Osteocyte (in vitro differentiated cells): ENCODE data around the genes SCEL and GPC6.

- PRO-cap = no peak
These were observed 53.7 kb downstream of the KCTD12 start for GRCh38 chr13:76832404-76832929.

DNA sequence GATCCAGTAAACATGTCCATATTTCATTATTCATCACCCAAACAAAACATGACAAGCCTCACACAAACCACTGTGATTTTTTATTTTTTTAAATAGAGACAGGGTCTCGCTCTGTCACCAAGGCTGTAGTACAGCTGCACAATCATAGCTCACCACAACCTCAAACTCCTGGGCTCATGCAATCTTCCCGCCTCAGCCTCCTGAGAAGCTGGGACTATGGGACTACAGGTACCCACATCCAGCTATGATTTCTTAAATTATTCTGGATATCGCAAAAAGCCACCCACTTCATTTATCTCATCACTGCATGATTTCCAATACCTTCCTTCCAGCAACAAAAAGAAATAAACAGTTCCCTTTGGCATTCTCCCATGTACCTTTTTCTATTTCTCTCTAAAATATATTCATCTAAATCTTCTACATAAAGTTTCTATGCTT lies 6.3 kb downstream of the FBXL3 start:
- PRO-cap = no peak

DNA sequence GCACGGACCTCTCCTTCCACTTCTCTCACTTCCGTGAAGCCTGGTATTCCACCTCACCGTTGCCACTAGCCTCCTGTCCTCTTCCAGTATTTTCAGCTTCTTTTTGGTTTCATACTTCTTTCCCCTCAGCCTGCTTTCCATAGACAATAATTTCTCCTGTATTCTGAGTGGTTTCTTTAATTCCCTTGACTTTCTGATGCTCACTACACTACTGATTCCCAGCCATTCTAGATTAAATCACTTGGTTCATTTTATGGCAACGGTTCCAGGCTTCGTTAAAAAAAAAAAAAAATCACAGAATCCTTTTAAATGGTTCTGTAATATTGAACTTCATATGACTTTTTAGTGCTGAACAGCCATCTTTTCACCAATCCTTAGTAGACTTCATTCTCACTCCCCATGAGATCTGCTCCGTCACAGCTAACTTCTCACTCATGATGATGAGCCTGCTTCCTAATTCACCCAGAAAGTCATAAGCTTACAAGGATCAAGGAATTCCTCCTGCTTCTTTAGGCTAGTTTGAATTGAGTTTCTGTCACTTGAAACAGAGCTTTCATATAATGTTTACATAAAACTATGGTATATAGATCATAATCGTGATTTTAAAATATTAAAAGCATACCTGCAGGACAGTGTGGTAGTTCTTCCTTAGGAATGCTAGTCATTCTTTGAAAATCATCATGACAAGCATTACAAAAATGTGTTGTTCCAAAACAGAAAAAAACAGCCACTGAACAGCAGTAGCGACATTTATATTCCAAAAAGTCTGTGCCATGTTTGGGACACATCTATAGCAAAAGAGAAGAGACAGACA lies 23.6 kb upstream of the FBXL3 start:
- PRO-cap = no peak

GRCh38 chr13:77250940-77251605 lies 75.8 kb downstream of the MYCBP2 start:
- PRO-cap = no peak

DNA sequence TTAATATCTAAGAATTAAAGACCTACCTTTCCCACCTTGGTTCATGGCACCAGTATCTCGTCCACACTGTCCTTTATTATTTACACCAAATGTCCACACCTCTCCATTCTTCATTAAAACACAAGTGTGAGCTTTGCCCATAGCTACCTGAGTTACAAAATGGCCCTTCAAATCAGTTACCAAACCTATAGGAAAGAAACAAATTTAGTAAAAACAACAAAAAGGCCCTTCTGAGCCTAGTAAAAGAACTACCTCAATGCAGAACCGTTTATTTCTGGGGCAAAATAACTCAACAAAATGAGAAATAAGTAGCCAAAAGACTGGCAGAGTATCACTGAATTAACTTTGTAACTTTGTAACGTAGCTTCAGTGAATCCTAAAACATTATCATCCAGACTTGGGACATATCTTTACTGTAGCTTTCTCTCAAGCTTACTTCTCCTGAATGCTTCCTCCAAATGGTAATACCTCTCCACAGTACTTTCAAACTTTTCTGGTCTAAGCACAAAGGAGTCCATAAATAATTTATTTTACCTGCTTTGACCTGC lies 69.2 kb downstream of the MYCBP2 start:
- PRO-cap = no peak

GRCh38 chr13:77323716-77324763 lies 2.9 kb downstream of the MYCBP2 start:
- PRO-cap = no peak

- PRO-cap = no peak
These were observed at the start of gene SCEL for GRCh38 chr13:77535488-77535878. Gene SCEL, plus strand, starts transcription at chr13:77535706.

DNA sequence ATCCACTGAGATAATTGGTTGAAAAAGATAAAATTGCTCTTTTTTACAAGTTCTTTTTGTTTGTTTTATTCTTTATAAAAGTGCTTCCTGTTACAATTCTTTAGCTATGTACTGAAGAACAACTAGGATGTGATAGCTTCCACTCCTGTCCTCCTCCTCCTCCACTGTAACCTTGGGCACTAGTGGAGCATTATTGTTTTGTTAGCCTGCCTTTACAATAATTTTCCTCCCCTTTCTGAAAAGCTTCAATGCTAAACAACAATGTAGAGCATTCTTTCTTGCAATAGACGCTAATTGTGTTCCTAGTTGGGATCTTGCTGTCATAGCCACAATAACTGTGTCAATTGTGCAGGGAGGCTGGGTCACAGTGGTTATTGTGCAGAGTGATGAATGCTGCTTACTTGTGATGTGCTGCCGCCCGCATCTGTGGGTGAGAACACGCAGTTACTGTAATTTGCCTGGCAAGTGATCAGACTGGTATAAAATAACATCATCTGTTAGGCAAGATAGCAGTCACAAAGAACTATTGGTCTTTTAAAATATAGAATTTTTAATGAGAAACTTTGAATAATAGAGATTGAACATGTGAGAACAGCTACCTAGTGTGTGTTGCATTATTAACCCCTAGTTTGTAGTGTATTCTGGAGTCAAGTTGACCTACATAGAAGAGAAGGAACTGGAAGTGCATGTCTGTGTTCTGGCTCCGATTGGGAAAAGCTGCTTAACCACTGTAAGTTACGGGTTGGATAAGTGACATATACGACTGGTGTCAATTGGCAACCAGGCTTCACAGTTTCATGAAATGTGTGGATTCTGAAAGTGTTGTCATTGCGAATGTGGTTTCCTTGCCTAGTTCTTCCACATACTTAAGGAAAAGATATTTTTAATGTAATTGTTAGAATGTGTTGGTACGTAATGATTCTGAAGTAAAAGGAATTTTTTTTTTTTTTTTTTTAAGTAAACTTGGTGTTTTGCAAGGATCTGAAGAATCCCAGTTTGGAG lies 43.5 kb downstream of the SLAIN1 start:
- PRO-cap = no peak

- PRO-cap = no peak
These were observed 19.9 kb downstream of the RBM26 start for GRCh38 chr13:79385698-79387001.

DNA sequence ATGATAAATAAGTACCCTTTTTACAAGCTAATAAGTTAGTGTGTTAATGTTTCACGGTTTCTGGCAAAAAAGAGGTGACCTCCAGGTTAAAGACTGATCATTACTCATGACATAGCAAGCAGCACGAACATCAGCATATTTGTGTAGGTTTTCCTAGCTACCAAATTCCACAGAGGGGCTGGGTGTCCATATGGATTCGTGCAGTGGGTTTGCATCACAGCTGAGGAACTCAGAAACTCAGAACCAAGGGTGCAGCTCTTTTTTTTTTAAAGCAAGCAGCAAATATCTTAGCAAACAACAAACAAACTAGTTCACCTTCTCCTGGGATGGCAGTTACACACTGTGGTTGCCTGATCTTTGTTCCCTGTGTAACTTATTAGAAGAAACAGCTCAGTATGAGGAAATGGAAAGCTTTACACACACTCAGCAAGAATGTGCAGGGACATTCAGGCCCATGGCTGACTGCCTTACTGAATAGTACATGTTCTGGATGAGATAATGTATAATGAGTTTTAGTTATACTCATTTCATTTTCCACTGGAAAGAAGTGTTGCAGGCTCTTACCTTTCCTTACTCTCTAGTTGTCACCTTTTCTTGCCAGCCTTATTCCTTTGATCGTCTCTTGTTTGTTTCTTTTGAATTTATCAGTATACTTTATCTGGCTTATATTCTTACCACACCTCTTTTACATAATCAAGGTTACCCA lies 4.2 kb downstream of the NDFIP2 start:
- PRO-cap = no peak

DNA sequence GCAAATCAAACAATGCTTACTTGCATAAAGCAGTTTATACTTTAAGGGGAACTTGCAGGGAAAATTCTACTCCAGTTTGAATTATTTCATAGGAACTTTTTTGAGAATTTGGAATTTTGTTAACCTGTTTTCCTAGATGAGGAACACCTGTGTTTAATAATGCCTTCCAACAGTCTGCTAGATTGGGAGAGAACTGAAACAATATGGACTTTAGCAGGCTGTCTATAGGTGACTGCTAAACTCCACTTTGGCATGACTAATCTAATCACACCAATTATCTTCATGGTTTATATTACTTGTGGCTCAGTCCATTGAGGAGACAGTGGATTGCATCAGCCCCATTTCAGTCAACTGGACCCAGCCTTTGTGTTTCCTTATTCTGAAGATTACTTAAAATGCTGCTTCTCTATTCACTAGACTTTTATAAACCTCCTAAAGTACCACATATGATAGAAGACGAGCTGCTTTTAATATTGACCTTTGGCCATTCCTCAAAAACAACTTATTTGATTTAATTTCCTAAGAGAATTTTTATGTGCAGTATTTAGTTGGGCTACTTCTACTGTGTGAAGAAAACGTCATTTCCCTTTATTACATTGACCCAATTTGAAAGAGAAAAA lies 295.6 kb downstream of the NDFIP2 start:
- PRO-cap = no peak

DNA sequence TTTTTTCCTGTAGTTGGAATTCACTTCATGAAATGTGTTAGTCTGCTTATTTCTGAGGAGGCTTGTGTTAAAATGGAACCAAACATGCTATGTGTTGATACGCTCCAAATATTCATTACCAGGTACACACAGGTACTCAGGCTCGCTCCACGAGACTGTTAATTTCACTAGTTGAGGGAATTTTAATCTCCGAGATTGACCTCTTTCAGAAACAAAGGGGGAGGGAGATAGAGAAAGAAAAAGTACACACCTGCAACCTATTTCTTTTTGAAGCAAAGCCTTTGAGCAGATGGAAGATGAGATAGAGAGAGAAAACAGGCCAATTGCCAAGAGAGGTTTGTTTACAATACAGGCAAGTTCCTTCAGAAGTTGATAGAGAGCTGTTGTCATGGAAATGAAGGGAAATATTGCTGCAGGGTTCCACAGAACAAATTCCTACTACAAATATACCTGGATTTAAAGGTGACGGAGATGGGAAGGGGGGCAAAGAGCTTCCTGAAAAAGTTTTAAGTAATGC lies 388.3 kb downstream of the NDFIP2 start:
- PRO-cap = no peak

DNA sequence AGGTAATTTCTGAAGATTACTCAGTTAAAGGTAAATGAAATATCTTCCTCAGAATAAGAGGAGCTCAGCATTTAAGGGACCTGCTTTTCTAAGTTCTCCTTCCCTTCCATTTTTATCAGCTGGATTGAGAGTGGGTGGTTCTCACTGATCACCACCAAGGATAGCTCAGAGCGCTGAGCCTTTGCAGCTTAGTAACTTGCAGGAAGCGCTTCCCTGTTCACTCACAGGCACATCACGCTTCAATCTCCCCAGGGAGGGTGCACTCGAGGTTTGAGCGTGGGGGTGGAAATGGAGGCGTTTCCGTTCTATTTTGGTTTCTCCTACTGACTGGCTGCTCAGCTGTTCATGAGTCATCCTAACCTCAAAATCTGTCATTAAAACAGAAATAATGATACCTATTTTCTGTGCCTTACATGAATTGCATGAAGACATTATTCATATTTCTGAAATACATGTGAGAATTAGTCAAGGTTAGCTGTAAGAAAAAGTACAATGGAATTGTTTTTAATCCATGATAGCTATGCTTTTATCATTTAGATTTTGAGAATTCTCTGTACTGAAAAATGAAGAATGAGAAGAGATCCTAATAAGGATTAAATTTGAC lies 292.1 kb downstream of the SPRY2 start:
- PRO-cap = no peak

DNA sequence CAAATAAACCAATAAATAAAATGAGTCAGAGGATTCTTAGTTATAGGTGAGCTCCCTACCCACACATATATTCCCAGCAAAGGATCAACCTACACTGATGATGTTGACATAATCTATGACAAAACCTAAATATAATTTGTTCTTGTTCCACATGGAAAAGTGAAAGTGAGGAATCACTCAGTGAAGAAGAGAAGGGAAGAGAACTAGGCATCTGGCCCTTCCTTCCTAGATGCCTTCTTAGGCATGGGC lies 27.0 kb downstream of the SPRY2 start:
- PRO-cap = no peak

DNA sequence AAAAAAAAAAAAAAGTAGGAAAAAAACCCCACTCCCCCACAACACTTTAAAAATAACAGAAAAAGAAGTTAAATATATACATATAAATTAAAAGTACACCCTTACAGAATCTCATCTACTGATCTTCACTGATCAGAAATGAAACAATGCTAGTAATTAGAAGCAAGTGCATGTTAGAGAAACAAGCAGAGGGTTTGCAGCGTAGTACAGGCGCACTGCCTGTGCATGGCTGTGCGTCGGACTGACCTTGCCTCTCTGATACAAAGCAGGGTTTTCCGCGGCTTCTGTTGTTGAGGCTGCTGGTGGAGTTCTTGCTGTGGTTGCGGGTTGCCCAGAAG lies 547 bp downstream of the SLITRK1 start:
- PRO-cap = no peak

DNA sequence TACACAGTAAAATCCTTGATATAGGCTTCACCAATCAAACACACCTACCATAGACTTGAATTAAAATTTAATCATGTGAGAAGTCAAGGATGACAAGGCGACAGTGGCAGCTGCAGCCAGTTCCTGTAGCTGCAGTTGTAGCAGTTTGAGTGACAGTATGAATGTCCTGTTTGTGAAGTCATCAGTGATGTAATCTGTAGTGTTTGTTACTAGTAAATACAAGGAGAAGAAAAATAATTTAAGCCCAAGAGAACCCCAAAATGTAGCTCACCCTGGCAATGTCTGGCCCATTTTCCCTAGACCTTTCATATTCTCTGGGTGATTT lies 897.0 kb downstream of the SLITRK6 start:
- PRO-cap = no peak

DNA sequence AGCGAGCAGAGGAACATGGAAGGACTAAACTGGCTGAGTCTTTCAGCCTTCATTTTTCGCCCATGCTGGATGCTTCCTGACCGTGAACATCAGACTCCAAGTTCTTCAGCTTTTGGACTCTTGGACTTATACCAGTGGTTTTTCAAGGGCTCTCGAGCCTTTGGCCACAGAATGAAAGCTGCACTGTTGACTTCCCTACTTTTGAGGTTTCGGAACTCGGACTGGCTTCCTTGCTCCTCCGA lies 785.0 kb upstream of the SLITRK6 start:
- PRO-cap = no peak

GRCh38 chr13:92135509-92135874 lies 737.1 kb downstream of the GPC5 start:
- PRO-cap = no peak

DNA sequence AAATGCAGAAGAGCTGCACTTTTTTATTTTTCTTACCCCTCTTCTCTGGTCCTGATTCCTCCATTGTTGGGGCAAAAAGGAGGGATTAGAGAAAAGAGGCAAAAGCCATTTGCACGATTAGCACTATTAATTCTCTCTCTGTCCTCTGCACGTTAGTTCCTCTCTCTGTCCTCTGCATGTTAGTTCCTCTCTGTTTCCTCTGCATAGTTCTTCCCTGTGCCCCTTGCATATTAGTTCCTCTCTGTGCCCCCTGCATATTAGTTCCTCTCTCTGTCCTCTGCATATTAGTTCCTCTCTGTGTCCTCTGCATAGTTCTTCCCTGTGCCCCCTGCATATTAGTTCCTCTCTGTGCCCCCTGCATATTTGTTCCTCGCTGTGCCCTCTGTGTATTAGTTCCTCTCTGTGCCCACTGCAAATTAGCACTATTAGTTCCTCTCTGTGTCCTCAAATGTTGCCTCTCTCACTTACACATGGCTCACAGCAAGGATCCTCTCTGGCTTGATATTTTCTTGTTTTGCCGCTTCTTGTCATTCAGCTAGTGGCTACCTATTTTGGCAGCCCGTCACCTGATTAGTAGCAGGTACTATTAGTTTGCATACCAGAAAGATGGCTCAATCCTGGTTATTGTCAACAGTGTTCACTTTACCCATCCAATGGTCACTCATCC lies 847.1 kb upstream of the GPC6 start:
- PRO-cap = no peak

DNA sequence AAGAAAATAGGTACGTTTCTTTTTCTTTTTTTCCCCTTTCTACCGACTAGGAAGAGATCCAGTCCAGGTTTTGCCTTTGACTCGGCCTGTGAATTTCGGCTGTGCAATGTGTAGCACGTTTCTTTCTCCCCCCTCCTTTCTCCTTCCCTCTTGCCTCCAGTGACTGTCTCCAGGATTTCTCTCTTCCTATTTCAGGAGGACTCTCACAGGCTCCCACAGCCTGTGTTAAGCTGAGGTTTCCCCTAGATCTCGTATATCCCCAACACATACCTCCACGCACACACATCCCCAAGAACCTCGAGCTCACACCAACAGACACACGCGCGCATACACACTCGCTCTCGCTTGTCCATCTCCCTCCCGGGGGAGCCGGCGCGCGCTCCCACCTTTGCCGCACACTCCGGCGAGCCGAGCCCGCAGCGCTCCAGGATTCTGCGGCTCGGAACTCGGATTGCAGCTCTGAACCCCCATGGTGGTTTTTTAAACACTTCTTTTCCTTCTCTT lies at the start of gene GPC6:
GPC6 (plus strand) TSS at position 135 of the 504 bp plus-strand sequence.
- PRO-cap = unidirectional peak, plus-strand start at position 187 of the sequence; unidirectional peak, plus-strand start at position 281 of the sequence